AG04450 (cell line): ENCODE data around the genes SPTY2D1 and MUC15.

DNA sequence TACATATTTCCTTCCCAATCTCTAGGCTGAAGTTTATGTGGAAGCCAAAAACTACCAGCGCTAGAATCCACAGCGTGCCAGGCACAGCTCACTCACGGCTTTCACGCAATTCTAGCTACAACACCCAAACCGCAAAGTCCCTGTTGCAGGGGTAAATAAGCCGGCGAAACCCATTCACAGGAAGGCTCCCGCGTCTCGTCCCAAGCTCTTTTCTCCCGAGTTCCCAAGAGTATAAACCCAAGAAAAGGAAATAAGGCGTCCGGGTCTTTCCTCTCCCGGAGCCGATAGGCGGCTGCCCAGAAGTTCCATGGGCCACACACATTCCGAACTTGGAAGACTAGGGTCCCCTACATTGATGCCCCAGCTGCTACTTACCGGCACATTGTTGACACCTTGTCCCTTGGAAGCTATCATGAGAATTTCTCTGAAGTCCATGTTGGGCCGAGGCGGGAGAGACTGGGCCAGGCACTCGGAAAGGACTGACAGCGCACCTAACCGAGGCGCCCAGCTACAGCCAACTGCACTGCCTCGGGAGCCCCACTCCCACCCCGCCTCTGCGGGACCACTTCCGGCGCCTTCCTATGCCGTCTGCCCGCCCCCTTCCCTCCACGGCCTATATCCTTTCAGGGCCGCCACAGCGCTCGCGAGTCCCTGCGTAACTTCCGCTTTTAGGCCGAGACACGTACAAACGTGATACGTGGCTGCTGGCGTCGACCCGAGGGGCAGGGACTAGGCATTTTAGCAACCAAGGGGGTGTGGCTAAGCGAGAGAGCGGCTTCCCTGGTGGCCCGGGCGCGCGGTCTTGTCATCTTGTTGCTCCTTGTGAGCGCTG is at the start of gene SPTY2D1:
Gene SPTY2D1 (minus strand): TSS at position 520 of the 832 bp plus-strand sequence.
- CAGE, long polyA plus RNA: start-site peak on the minus strand centred at position 522 of the sequence, 58 bp wide, 1,163 and 954 reads in 2 replicates
- RRBS: under 1% methylated on average over 10 of the region's 52 CpGs

DNA sequence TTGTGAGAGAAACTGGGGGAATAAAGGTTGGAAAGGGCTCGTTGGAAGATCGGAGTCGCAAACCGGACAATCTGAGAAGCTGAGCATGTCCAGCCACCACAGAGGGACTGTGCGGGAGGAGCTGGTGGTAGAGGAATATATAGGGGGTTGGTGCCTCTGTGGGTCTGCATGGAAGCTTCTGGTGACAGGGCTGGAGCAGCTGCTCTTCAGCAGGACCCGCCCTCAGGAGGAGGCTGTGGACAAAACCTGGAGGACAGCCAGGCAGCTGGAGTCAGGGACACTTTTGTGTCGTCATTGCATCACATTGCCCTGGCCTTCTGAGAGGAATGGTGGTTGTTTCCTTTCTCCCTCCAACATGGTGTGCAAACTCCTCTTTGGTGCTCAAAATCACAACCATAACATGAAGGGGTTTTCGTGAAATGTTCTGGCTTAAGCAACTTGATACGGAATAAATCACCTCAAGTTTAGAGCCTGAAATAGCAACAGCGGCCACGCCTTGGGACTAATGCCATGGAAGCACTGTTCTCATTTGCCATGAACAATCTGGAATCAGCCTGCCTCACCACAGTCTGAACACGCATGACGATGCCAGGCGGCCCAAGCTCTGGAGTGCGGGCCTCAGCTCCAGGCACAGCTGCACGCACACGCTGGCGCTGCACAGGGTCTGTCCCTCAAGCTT is 17.1 kb upstream of the CSRP3 start:
- CAGE, long polyA plus RNA: no peak
- RRBS: no CpG with 5 or more reads among the region's 18 CpGs

DNA sequence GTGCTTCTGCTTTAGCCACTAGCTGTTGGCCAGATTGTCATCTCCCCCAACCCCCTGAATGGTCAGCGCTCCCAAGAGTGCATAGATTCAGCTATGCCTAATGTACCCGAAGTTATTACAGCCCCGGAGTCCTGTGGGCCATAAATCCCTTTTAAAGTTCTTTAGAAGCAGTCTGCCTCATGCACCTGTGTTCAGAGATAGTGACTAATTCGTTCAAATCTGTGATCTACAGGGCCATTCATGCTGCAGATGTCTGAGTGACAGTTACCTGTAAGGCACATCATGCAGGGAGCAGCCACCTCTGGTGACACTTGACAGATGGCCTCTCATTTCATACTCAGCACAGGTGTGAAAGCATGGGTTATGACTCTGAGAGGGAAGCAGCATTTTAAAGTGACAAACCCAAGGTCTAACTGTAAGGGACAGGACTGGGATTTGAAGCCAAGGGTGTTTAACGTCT is 2.4 kb upstream of the E2F8 start:
- CAGE, long polyA plus RNA: no peak
- RRBS: no CpG with 5 or more reads among the region's 5 CpGs

- CAGE, long polyA plus RNA: no peak
- RRBS: no CpG with 5 or more reads among the region's 8 CpGs
Measured at GRCh38 chr11:19401634-19402256, 161.0 kb upstream of the E2F8 start.

GRCh38 chr11:19524015-19524920 is 188.4 kb upstream of the NAV2 start:
- CAGE, long polyA plus RNA: no peak
- RRBS: 31% methylated on average over 2 of the region's 9 CpGs

GRCh38 chr11:19534146-19534870 is 178.3 kb upstream of the NAV2 start:
- CAGE, long polyA plus RNA: no peak
- RRBS: no CpG with 5 or more reads among the region's 3 CpGs

DNA sequence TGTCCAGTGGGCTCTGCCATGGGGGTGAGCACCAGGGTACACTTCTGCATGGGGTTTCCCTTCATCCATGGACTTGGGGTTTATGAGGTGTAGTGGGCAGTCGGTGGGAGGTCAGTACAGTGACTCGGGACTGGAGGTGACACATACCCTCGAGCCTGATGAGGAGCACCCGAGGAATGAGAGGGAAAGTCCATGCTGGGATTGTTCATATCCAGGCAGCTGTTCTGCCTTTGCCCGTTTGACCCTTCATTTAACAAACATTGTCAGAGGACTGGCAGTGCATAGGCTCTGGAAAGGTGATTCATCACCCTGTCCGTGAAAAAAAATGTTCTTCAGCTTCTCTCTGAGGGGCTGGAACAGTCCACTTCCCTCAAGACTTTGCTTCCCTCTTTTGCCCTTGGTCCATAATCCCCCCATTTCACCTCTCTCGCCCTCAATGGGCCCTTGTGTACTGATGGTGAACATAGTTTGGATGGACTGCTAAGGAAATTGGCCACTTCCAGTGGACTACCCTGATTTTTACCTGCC is 2.8 kb downstream of the NAV2 start:
- CAGE, long polyA plus RNA: no peak
- RRBS: no CpG with 5 or more reads among the region's 7 CpGs

GRCh38 chr11:19751009-19751587 is 38.5 kb downstream of the NAV2 start:
- CAGE, long polyA plus RNA: no peak
- RRBS: no CpG with 5 or more reads among the region's 5 CpGs

- CAGE, long polyA plus RNA: no peak
- RRBS: no CpG with 5 or more reads among the region's 2 CpGs
Measured at GRCh38 chr11:19775143-19775570, 62.5 kb downstream of the NAV2 start.

DNA sequence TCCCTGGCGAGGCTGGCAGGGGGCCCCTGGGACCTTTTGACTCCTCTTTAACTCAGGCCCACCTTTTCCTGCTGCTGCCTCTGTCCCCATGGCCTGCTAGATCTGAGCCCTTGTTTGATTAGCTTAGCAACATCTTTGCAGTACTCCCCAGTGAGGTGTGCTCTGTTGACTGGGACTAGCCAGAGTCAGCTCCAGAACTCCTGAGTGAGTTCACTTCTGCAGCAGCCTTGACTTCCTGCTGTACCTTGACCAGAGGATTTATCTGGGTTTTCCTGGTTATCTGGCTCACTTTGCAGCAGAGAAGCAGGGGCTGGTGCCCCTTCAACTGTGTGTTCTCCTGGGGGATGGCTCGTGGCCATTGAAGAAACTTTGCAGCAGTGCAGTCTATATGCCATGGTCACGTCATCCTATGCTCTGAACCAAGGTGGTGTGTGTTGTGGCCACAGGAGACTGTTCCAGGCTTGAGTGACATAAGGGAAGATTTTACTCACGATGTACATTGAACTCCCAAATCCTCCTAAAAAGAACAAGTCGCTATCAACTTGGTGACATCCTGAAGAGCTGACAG is 183.7 kb downstream of the DBX1 start:
- CAGE, long polyA plus RNA: no peak
- RRBS: no CpG with 5 or more reads among the region's 5 CpGs

GRCh38 chr11:19978566-19979397 is 181.5 kb downstream of the DBX1 start:
- CAGE, long polyA plus RNA: no peak
- RRBS: no CpG with 5 or more reads among the region's 10 CpGs

DNA sequence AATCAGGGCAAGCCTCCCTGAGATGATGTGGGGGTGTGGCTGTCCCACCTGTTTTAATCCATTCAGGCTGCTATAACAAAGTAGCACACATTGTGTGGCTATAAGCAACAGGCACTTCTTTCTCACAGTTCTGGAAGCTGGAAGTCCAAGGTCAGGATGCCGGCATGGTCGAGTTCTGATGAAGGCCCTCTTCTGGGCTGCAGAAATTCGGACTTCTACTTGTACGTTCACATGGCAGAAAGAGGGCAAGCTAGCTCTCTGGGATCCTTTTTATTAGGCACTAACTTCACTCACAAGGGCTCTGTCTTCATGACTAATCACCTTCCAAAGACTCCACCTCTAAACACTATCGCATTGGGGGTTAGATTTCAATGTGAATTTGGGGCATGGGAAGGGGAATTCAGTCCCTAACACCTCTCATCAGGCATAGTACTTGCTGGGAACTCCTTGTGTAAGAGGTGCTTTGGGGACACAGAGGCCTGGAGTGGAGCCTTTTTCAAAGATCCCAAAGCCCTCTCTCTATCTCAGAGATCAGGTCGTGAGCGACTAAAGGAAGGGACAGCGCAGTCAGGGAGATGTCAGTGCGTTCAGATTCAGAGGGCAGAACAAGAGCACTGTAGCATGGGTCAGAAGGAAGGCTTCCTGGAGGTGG is 158.3 kb downstream of the DBX1 start:
- CAGE, long polyA plus RNA: no peak
- RRBS: no CpG with 5 or more reads among the region's 9 CpGs

- CAGE, long polyA plus RNA: no peak
- RRBS: no CpG with 5 or more reads among the region's 4 CpGs
Measured at GRCh38 chr11:22624589-22624913, 1.1 kb downstream of the FANCF start.

DNA sequence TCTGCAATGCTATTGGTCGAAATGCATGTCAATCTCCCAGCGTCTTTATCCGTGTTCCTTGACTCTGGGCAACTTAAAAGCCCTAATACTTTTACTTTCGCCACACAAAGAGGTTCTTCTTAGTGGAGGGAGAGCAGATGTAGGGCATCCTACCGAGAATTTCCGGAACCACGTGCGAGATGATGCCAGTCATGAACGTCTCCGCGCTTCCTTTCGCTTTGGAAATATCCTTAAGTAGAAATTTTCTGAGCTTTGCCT is 206 bp upstream of the FANCF start:
- CAGE, long polyA plus RNA: no peak
- RRBS: no CpG with 5 or more reads among the region's 12 CpGs

DNA sequence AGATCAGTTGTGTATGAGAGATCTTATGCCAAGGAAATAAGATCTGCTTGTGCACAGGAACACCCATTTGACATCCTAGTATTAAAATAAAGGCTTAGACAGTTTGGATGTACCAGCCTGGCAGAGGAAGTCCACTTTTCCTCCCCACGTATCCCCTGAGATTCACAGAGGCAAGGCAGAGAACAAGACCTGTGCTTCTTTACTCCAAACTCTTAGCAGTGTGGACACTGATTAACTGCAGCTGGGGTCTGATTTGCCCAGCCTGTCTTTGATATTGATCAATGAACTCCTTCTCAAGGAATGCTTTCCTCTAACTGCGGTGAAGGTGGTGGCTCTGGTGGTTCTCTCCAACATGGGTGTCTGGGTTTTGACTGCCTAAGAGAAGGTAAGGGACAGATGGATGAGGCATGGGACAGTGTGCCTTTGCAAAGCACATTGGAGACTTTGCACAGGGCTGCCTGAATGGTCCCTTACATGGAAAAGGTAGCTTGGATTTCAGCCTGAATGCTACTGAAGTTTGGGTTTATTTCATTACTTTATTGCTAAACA is 1.6 kb downstream of the GAS2 start:
- CAGE, long polyA plus RNA: no peak
- RRBS: no CpG with 5 or more reads among the region's 2 CpGs

GRCh38 chr11:24648954-24649282 is 152.1 kb downstream of the LUZP2 start:
- CAGE, long polyA plus RNA: no peak

GRCh38 chr11:25611407-25611780 is 720.5 kb upstream of the ANO3 start:
- CAGE, long polyA plus RNA: no peak
- RRBS: no CpG with 5 or more reads among the region's 2 CpGs

DNA sequence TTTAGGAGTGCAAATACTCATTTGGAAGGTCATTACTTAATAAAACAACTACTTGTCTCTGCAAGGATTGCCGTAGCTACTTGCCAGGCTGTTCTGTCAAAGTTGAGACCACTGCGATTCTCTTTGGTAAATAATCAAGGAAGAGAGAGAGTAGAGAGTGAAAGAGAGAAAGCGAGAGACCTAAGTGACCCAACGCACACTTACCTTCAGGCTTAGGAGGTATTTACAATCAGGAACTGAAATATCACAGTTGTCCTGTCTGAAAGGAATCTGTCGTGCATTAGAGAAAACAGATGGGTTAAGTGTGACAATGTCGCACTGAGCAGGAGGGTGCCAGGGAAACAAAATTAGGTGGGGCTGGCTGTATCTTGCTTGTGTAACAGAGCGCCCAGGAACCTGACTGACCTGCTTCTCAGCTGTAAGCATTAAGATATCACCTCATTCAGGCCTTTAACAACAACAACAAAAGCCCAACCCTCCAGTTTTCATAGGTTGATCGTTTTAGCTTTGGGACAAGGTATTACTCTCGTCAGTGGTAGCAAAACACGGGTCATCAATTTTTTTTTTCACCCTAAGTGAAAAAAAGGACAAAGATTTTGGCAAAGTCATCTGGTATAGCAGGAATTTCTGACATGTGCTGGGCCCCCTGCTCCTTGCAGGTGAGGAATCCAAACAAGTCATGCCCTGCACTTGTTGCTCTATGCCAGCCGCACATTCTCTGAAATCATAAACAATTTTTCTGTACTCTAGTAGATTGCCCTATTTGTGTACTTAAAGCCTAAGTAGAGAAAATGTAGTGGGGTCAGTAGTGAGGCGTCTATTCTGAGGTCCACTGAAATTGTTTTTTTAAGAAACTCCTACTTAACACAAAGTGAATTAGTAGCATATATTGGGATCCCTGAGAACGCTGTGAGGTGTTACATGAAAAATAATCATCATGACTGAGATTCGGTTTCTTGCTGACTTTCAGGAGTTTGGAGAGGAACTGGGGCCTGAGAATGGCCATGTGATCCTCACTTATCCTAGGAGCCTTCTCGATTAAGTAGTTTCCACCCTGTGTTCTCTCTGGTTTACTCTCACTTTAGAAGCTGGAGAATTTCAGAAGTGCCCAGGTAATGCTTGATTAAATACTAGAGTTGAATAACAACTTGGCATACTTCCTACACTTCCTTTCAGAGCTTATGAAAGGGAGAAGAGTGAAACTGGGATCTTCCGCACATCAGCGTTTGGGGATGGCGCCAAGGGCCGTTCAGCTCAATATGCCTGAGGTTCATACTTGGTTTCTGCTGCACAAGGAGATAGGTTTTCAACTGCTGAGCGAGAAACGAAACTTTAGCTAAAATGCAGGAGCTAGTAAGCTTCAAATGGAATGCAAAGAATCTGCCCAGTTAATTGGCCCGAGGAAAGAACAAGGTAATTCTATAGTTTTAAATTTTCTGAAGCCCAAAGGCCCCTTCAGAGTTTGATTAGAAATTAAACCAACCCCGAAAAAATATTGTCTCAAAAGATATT is at the start of gene MUC15:
Gene MUC15 (minus strand): TSS at position 427 of the 1,512 bp plus-strand sequence.
- CAGE, long polyA plus RNA: no peak
- RRBS: no CpG with 5 or more reads among the region's 23 CpGs

- CAGE, long polyA plus RNA: no peak
- RRBS: 95% methylated on average over 4 of the region's 11 CpGs
Measured at GRCh38 chr11:26597125-26597428, 25.0 kb upstream of the MUC15 start.

DNA sequence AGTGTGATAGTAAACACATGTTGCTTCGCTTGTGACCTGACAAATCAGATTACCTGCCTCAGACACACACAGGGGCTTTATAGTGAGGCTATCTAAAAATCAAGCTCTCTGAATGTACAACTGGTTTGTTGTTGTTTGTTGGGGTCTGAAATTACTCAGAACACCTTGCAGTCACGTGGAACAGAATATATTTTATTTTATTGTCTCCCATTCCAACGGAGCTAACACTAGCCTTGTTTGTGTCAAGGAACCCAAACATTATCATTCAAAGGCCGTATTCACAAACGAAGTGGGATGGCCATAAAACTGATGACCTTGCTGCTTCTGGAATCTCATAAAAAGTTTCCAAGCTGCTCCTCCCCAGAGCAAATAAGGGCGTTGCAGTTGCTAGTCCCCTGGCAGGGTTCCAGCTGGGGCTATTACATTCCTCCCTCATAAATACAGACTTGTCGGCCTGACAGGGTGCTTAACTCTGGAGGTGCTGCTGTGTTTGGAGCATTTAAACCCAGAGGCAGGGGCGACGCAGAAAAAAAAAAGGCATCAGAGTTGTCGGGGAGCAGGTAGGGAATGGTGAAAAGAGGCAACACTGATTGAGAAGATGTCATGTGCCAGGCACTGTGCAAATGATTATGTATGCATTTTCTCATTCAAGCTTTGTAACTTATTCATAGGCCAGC is 161.1 kb downstream of the CCDC34 start:
- CAGE, long polyA plus RNA: no peak
- RRBS: no CpG with 5 or more reads among the region's 10 CpGs